Iris pigment epithelial cell (primary cell): ENCODE results near the gene PAIP2B.

DNA sequence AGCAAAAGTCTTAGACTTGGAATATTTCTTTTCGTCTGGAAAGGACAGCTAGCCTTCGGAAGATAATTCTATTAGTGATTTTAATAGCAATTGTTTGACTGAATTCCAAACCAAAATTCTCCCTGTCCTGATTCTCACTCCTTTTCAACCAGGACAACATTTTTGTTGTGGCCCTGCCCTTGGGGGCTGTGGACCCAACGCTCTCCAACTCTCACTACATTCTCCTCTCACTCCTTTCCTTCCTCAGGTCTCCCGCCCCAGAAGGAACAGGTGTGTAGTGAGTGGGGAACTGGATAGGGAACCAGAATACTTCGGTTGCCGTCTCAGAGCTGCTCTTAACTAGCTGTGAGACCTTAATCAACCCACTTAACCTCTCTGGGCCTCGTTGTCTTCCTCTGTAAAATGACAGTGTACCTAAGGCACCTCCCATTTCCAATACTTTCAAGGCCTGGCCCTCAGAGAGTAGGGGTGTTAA, 607 bp upstream of the ADD2 start:
- RRBS: no CpG with 5 or more reads among the region's 7 CpGs

GRCh38 chr2:70871673-70872300, 28.6 kb upstream of the VAX2 start:
- RRBS: 0% methylated on average over 2 of the region's 22 CpGs

- RRBS: no CpG with 5 or more reads among the region's 7 CpGs
Observed at GRCh38 chr2:70921952-70922360, 13.7 kb upstream of the ATP6V1B1 start.

DNA sequence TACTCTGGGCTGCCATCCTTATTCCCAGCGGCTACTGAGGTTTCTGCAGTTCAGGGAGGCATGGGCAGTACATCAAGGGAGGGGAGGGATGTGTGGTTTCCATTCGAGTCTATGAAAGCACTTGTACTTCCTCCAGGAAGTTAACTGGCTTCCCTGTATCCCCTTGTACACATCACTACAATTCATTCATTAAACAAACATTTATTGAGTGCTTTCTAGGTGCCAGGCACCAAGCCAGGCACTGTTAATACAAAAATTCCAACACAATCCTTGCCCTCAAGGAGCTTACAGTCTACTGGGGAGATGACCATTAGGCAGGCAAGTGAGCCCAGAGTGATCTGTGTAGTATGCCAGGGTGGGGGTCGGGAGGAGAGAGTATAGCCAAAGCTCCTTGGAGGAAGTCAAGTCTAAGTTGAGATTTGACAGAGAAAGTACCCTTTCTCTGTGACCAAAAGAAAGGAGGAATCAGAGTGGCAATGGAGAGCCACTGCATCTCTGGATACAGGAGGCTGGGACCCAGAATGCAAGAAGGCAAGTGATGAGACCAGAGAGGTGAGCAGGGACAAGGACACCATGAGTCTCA, 7.4 kb downstream of the ANKRD53 start:
- RRBS: no CpG with 5 or more reads among the region's 3 CpGs

GRCh38 chr2:70987150-70988228, 7.2 kb downstream of the TEX261 start:
- RRBS: no CpG with 5 or more reads among the region's 6 CpGs

DNA sequence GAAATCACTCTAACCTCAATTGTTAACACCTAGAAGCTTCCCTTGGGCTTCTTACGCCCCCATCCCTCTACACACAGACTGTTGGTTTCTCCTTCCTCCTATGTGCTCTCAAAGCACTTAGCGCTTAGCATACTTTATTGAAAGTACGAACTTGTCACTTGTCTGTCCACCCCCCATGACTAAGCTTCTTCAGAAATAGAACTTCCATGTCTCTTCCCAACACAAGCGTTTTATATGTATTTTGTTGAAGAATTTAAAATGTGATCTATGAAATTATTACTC, 471 bp downstream of the MPHOSPH10 start:
- RRBS: no CpG with 5 or more reads among the region's 4 CpGs

DNA sequence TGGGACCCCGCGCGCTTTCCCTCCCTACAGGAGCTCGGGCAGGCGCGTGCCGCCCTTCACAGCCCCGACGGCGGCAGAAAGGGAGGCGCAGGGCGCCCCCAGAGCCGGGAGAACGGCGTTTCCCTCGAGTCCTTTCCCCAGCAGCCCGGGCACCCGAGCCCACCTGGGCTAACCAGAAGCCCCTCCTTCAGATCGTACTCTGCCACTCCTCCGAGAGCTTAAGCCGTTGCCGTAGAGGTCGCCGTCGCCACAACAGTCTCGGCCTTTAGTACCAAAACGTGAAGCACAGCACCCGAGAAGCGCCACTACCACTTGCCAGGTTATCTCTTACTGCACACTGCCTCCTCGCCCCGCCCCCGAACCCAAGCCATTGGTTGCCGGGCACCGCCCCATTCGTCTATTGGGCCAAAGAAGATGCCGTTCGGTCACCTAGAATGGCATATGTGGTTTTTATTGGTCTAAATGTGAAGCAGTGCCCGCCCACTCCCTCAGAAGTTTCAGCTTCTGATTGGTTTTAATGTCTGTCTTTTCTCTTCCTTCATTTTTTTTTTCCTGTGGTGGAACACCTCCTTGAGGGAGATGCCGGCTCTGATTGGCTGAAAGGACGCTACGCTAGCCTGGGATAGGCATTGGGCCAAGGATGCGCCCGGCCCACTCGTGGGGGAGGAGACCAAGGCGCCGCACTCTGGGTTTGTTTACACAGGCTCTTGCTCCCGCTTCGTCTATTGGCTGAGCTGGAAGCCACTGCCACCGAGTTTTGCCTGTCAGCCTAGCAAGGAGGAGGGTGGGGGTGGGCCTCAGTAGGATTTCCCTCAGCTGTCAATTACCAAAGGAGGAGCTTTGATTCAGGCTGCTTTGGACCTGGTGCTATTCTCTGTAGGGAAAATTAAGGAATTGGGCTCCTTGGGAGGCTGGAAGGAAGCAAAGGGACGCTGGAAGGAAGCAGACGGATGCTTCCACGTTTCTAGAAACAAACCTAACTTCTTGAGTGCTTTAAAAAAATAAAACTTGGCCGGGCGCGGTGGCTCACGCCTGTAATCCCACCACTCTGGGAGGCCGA, at the start of gene PAIP2B:
TSS of gene PAIP2B (minus strand) at position 339 of the 1,060 bp plus-strand sequence.
- RRBS: 2% methylated on average over 9 of the region's 57 CpGs

DNA sequence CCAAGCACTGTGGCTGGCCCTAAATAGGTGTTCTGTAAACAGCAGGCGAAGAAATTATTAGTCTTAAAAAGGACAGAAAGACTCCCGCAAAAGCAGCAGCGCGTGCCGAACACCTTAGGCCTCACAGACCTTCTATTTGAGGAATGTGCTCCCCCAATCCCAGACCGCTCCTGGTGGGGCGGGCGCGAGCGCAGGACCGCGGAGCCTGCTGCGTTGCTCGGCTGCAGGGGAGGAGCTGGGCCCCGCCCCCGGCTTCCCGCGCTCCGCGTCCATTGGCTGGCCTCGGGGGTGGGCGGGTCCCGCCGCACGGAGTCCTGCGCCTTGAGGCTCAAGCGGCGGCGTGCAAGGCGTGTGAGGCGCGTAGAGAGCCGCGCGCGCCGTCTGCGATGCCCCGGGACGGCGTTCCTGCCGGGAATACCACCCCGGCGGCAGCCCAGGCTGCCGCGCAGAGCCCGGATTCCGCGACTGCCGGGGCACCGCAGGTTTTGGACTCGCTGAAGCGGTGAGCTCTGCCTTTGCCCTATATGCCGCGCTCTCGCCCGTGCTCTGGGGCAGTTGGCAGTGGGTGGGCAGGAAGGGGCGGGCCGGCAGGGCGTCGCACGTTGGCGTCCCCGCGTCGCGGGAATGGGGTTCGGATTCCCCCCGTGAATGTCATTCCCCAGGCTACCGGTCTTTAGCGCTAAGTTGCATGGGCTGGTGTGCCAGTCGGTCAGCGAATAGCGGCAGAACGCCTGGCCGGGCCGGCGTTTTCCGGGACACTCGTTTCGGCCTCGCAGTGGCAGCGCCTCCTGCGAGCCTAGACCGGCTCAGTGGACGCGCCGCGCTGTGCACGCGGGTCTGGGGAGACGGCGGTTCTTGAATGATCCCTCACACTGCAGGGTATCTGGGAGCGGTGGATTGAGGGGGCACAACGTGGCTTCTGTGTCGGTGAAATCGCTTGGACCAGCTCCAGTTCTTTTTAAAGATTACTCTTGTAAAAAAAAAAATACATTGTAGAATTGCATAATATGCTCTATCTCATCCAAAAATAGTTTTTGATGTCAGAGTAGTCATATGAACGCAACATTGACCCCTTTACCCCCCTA, 49.7 kb upstream of the PAIP2B start:
- RRBS: 2% methylated on average over 24 of the region's 98 CpGs

GRCh38 chr2:71338585-71338969, 7.0 kb downstream of the ZNF638 start:
- RRBS: no CpG with 5 or more reads among the region's 3 CpGs

DNA sequence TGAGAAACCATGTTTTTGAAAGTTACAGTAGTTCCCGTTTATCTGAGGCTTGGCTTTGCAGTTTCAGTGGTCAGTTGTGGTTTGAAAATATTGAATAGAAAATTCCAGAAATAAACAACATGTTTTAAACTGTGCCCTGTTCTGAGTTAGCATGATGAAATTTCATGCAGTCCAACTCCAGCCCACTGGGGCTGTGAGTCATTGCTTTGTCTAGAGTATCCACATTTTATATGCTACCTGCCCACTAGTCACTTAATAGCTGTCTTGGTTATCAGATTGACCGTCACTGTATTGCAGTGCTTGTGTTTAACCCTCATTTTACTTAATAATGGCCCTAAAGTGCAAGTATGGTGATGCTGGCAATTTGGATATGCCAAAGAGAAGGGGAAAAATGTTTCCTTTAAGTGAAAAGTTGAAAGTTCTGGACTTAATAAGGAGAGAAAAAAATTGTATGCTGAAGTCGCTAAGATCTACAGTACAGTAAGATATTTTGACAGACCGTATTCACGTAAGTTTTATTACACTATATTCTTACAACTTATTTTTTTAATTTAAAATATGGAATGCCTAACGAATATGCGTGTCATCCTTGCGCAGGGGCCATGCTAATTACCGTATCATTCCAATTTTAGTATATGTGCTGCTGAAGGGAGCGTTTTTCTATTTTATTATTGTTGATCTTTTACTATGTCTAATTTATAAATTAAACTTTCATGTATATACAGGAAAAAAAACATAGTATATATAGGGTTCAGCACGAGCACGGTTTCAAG, 47.8 kb downstream of the ZNF638 start:
- RRBS: no CpG with 5 or more reads among the region's 12 CpGs

- RRBS: no CpG with 5 or more reads among the region's 12 CpGs
Observed at GRCh38 chr2:71576488-71576818, 110.0 kb downstream of the DYSF start.

DNA sequence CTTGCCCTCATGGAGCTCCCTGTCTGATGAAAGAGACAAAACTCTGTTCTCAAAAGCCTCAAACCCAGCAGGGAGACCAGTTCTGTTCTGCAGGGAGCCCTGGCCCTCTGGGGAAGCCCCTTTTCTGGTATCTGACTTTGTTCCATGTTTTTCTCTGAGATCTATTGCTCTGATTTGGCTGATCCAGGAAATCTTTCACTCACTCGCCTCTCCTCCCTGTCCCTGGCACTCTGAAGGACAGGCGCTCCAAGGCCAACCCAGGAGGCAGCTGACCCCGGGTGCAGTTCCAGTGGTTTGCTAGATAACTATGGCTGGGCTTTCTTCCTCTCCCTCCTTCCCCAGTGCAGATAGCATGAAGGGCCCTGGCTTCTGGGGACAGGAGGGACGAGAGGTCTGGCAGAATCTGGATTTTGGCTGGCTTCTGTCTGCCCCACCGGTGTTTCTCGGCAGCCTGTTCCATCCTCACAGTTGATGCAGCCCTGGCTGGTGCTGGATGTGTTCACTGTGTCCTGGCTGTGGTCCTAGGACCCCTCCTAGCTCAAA, 149.0 kb downstream of the DYSF start:
- RRBS: no CpG with 5 or more reads among the region's 6 CpGs

DNA sequence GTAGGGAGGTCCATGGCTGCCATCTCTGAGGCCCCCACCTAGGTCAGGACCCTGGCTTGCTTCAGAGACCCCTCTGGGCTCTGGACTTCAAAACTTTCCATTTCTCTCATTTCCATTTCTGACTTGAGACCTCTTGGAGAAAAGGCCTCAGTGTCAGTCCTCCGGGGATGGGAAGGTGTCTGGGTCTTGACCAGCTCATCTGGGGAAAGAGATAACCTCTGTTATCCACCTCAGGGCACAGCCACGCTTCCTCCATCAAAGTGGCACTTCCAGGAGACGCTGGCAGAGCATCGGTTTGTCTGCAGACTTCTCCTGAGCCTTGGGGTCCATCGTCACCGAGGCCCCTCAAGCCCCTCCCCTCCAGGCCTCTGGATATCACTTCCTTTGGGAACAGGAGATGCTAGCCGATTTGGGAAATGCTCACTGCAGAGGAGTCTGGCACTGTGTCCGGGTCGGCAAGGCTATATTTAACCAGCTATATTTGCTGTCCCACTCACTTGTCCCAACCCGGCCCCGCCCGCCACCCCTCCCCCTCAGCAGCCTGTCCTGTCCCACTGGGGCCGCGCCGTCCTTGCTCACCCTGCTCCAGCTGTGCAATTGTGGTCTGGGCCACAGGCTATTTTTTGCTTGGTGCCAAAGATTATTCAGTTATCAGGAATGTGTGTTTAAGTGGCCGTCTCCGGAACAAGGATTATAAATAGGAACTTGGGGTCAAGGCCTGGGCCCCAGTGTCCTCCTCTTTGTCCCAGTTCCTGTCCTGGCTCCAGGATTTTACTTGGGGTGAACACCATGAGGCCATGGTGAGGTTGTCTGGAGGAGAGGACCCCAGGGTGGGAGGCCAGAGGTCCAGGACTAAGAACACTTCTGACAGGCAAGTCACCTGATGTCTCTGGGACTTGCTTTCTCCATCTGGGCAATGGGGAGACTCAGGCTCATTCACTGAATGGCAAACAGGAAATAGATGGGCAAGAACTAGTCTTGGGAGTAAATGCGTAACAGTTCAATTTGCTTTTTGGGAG, 250.3 kb downstream of the DYSF start:
- RRBS: no CpG with 5 or more reads among the region's 18 CpGs

- RRBS: no CpG with 5 or more reads among the region's 4 CpGs
Observed at GRCh38 chr2:71898246-71898552, 249.5 kb downstream of the CYP26B1 start.

DNA sequence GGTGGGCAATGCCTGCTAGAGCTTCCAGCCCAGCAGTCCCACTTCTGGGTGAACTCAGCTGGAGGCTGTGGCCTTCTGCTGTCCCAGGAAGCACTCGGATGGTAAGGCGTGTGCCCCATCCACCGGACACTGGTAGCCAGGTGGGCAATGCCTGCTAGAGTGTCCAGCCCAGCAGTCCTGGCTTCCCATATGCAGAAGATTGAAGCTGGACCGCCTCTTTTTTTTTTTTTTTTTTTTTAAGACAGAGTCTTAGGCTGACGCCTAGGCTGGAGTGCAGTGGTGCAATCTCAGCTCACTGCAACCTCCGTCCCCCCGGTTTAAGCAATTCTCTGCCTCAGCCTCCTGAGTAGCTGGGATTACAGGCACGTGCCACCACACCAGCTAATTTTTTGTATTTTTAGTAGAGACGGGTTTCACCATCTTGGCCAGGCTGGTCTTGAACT, 86.2 kb upstream of the CYP26B1 start:
- RRBS: no CpG with 5 or more reads among the region's 9 CpGs

- RRBS: no CpG with 5 or more reads among the region's 9 CpGs
Observed at GRCh38 chr2:72985761-72986267, 68.5 kb downstream of the EMX1 start.

DNA sequence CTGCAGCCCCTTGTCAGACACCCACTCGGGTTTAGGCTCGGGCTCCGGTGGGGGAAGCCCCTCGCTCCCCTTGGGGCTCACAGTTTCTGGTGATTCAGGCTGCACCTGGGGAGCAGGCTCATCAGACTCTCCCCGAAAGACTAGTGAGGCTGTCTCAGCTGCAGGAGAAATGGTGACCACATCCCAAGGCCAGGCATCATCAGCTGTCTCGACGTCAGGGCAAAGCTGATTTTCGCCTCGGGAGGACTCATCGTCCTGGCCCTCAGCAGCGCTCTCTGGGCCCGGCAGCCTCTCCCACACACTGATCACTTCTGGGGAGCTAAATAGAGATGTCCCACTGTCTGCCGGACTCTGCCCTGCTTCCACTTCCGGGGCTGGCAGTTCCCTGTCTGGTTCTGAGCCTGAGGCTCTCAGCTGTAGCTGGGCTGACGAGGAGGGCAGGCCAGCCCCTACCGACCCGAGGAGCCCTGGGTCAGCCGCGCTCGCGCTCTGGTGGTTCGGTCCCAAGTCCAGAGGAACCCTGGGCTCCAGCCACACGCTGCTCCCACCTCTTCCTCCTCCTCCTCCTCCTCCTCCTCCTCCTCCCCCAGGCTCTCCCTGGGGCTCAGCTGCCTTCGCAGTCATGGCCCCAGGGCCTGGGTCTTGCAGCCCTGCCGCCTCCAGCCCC, 9.2 kb upstream of the SFXN5 start:
- RRBS: 67% methylated on average over 1 of the region's 25 CpGs

DNA sequence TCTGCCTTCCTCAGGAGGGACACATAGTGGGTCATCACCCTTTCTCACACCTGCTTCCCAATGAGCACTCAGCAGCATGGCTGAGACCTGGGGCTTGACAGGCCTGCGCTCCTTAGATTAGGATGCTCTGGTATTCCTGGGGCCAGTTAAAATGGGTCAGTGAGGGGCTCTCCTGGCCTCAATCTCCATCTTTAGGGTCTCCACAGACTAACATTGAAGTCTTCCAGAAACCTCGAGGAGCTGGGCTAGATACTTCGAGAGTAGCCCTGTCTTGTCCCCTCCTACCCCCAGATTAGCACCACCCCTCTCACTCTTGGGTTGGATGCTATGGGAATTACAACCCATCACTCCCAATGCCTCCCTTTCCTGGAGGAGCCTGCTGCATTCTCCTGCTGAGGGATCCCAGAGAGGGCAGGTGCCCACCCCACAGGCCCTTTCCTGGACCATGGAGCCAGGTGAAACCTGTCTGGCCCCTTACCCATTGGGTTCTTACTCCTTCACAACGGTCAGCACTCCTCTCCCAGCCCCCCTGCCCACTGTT, 6.3 kb downstream of the PRADC1 start:
- RRBS: no CpG with 5 or more reads among the region's 4 CpGs

GRCh38 chr2:73601060-73601570, 41.1 kb downstream of the NAT8 start:
- RRBS: no CpG with 5 or more reads among the region's 9 CpGs

GRCh38 chr2:73746617-73747080, 9.5 kb upstream of the TPRKB start:
- RRBS: no CpG with 5 or more reads among the region's 3 CpGs